Camera-type eye (tissue), 1 donor: ENCODE results near the gene NME8.

DNA sequence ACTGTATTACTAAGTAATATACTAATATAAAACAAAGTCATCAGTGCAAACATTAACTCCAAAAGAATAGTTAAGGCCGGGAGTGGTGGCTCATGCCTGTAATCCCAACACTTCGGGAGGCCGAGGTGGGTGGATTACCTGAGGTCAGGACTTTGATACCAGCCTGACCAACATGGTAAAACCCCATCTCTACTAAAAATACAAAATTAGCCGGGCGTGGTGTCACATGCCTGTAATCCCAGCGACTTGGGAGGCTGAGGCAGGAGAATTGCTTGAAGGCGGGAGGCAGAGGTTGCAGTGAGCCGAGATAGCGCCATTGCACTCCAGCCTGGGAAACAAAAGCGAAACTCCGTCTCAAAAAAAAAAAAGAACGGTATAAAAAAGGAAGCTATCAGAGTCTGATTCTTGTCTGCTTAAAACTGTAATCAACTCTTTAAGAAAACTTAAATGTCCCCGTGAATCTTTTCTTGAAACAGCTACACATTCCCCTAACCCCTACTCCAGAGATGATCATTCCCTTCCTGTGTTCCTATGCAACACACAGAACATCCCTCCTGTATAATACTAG lies 4.4 kb downstream of the HERPUD2 start:
- RAMPAGE, long total RNA, result no peak

DNA sequence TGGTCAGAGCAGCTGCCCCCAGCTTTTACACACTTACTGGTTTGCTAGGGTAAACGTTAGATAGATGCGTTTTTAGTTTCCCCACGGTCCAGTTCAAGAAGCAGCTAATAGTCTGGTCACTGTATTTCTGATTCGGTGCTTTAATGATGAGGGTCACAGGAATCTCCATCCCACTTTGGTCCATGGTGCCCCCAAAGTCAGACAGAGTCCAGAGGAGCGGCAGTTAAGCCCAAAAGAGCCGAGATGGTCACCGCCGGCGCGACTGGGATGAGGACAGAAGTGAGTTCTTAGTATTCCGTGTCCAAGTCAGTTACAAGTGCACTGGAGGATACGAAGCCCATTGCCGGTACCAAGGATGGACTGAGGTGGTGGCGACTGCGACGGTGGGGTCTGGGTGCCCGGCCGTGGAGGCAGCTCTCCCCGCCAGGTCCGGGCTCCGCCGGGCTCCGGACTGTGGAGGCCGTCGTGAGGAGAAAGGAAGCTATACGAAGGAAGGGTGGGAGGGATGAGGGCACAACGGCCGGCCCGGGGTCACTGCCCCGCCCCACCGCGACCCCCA lies 709 bp downstream of the HERPUD2 start:
- RAMPAGE, long total RNA, result no peak

DNA sequence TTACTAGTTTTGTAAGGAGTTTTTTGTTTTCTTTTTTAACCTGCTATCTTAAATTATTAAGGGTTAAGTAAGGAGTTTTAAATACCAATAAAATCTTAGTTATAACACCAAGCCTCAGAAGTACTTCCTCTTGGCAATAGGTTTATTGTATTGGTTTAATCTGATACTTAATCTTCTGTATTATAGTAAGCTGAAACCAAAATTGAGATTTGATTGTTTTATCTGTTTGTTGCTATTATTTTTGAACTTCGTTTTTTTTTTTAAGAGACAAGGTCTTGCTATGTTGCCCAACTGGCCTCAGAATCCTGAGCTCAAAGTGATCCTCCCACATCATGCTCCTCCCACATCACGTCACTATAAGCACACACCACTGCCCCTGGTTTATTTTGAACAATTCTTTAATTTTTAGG lies 83.9 kb downstream of the SEPTIN7 start:
- RAMPAGE, long total RNA, result no peak

- RAMPAGE, long total RNA, result no peak
Measured at GRCh38 chr7:36126767-36127068, 26.3 kb upstream of the EEPD1 start.

- RAMPAGE, long total RNA, result no peak
Measured at GRCh38 chr7:36154103-36155135, 1.4 kb downstream of the EEPD1 start.

GRCh38 chr7:36280397-36281815 lies 86.1 kb downstream of the MATCAP2 start:
- RAMPAGE, long total RNA, result no peak

GRCh38 chr7:36285404-36286088 lies 81.5 kb downstream of the MATCAP2 start:
- RAMPAGE, long total RNA, result no peak

GRCh38 chr7:36286089-36286656 lies 80.9 kb downstream of the MATCAP2 start:
- RAMPAGE, long total RNA, result no peak

- RAMPAGE, long total RNA, result no peak
Measured at GRCh38 chr7:36533811-36534297, 144.2 kb downstream of the ANLN start.

DNA sequence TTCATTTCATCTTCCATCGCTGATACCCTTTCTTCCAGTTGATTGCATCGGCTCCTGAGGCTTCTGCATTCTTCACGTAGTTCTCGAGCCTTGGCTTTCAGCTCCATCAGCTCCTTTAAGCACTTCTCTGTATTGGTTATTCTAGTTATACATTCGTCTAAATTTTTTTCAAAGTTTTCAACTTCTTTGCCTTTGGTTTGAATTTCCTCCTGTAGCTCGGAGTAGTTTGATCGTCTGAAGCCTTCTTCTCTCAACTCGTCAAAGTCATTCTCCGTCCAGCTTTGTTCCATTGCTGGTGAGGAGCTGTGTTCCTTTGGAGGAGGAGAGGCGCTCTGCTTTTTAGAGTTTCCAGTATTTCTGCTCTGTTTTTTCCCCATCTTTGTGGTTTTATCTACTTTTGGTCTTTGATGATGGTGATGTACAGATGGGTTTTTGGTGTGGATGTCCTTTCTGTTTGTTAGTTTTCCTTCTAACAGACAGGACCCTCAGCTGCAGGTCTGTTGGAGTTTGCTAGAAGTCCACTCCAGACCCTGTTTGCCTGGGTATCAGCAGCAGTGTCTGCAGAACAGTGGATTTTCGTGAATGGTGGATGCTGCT lies 166.5 kb downstream of the AOAH start:
- RAMPAGE, long total RNA, result no peak

- RAMPAGE, long total RNA, result no peak
Measured at GRCh38 chr7:36659000-36659681, 65.2 kb downstream of the AOAH start.

DNA sequence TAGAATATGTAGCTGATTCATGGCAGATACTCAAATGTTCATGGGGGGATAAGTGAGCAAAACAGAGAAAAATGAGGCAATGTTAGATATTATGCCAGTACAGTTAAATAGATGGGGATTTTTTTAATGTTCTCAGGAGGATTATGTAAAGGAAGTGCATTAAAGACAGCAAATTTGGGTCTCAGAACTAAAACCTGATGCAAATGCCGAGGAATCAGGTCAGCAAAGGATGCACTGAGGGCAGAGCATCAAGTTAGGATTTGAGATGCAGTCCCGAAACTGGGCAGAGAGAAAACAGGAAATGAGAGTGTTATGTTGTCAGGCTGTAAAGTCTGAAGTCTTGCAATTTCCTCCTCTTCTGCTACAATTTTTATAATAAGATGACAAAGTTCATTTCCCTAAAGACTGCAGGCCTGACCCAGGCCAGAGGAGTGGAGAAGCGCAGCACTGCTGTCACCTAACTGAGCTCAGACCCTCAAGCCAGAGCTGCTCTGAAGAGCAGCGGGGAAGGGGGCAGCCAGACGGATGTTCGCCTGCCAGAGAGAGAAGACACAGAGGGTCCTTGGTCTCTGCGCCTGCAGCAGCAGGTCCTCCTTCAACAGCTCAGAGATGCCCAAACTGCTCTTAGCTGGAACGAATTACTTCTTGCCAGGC lies 12.5 kb upstream of the AOAH start:
- RAMPAGE, long total RNA, result no peak

- RAMPAGE, long total RNA, result no peak
Measured at GRCh38 chr7:36795352-36795958, 71.2 kb upstream of the AOAH start.

- RAMPAGE, long total RNA, result no peak
Measured at GRCh38 chr7:36967298-36967867, 243.1 kb upstream of the AOAH start.

- RAMPAGE, long total RNA, result no peak
Measured at GRCh38 chr7:37425807-37426484, 22.7 kb downstream of the ELMO1 start.

- RAMPAGE, long total RNA, result no peak
Measured at GRCh38 chr7:37617287-37618405, 65.9 kb upstream of the GPR141 start.

DNA sequence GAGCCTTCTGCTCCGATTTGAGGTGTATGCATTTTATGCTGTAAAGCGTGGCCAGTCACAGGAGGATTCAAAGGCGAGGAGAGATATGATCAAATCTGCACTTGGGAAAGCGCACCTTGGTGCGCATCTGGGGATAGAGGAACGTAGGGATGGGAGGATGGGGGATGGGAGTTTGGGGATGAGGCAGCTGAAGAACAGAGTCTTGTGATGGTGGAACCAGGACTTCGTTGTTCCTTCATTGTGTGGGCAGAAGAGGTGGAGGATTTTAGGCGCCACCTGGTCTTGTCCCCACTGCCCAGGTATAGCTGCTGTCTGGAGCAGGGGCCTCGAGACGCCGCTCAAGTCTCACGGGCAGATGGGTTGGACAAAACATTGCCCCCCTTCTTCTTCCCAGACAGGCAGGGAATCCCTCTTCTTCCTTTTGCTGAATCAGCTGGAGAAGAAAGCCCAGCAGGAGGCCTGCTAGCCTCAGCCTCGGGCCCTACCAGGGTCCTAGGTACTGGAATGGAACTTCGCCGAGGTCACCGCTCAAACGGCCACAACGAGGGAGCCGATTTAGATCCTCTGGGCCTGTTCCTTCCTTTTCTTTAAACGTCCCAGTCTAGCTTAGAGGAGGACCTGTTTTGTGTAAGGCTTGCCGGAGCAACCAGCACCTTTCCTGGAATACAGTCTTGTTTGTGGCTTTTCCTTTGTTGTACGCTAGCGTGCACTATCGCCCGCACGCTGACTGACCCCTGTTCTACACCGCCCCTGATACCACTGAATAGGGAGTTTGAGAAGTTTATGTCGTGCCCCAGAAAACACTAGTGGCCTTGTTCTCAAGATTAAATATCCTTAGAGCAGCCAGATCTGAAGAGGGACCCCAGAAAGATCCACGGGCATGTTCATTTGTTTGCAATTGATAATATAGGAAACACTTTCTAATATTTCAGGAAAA lies at the start of gene NME8:
NME8 (plus strand) TSS at position 168 of the 937 bp plus-strand sequence.
- RAMPAGE, long total RNA, result no peak

DNA sequence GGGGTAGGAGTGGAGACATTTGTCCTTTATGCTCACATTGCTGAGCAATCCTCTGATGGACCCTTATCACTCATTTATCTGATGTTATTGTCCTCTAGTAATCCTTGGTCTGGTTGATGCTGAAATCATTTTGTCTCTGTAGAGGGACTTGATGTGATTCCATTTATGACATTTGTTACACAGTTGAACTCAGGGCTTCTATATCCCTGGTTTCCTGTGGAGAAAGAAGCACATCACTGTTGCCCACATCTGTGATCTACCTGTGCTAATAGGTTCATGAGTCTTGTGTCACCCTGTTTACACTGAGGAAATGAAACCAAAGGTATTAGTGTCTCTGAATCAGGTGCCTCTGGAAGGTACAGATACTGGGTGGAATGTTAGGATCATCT lies 54.3 kb downstream of the STARD3NL start:
- RAMPAGE, long total RNA, result no peak

- RAMPAGE, long total RNA, result no peak
Measured at GRCh38 chr7:38313698-38314152, 135.7 kb downstream of the STARD3NL start.

DNA sequence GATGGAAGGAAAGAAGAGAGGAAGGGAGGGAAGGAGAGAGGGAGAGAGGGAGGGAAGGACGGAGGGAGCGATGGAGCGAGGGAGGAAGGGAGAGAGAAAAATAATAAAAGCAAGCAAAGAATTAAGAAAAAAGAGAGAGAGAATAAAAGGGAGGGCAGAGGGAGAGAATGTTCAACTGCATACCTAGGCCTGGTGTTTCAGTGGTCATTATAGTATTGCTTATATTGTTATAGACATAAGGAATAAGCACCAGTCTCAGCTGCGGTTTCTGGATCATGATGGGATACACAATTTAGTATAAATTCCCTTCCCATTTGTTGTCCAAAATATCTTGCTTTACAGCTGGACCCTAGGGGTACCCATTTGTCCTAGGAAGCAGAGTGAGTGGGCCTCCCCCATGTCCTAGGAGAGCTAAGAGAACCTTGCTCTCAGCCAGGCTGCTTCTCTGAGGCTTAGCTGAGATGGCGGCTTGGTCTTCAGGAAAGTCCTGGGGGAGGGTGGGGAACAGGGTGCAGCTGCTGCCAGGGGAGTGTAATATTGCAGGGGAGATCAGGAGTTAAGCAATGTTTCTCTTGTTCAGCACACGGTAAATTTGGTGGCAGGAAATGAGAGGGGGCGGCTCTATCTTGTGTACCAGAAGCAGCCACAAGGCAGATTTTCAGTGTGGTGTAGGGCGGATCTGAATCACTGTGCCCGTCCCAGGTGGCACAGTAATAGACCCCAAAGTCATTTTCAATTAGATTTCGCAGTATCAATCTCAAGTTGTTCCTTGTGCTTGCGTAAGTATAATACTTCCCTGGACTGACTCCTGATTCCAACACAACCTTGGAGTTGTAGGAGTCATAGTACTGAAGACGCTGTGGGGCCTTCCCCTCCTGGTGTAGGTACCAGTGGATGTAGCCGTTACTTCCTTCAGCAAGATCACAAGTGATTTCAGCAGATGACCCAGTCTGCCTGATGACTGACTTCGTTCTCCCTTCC lies 184.4 kb downstream of the STARD3NL start:
- RAMPAGE, long total RNA, result no peak